Cardiac muscle cell (in vitro differentiated cells and primary cell): ENCODE results near the gene CCDC154.

DNA sequence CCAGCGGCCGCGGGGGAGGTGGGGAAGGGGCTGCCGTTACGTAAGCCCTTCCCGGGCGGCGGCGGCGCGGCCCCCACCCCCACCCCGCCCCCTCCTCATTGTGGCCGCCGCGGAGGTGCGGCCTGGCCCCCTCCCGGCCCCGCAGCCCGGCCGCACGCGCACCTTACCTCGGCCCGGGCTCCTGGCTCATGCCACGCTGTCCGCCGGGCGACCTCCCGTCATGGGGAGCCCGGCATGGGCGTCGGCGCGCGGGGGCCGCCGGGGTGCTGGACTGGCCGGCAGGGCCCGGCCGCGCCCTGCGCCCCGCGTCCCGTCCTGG lies 297 bp downstream of the FBXL16 start:
- RAMPAGE, long total RNA = no peak
- RRBS = 7% methylated on average over 14 of the region's 45 CpGs

- RAMPAGE, long total RNA = no peak
- RRBS = 5% methylated on average over 6 of the region's 35 CpGs
Observed at GRCh38 chr16:706211-706870, 740 bp upstream of the FBXL16 start.

DNA sequence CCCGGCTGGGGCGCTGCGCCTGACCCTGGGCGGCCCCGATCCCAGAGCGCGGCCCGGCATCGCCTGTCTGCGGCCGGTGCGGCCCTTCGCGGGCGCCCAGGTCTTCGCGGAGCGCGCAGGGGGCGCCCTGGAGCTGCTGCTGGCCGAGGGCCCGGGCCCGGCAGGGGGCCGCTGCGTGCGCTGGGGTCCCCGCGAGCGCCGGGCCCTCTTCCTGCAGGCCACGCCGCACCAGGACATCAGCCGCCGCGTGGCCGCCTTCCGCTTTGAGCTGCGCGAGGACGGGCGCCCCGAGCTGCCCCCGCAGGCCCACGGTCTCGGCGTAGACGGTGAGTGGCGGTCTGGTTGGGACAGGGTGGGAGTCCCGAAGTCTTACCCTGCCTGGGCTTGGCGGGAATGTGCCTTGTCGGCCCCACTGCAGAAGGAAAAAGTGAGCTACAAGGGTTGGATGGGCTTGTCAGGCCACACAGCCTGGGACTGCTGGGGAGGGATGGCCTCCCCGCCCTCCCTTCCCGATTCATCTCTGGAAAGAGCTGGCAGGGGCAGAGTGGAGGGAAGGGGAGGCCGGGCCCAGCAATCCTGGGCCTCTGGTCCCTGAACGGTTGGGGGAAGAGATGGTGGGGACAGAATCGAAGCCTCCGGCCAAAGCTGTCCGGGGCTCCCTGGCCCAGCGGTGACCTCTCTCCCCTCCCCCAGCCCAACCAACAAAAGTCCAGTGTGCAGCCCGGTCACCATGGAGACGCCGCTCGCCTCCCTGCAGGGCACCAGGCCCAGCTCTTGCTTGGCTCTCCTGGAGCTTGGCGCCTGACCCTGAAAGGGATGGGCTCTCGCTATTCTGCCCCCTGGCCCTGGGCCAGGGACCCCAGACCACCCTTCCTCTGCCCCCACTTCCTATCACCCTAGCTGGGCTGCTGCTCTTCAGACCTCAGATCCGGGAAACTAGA lies 1.0 kb downstream of the METRN start:
- RAMPAGE, long total RNA = no peak
- RRBS = 3% methylated on average over 31 of the region's 66 CpGs

DNA sequence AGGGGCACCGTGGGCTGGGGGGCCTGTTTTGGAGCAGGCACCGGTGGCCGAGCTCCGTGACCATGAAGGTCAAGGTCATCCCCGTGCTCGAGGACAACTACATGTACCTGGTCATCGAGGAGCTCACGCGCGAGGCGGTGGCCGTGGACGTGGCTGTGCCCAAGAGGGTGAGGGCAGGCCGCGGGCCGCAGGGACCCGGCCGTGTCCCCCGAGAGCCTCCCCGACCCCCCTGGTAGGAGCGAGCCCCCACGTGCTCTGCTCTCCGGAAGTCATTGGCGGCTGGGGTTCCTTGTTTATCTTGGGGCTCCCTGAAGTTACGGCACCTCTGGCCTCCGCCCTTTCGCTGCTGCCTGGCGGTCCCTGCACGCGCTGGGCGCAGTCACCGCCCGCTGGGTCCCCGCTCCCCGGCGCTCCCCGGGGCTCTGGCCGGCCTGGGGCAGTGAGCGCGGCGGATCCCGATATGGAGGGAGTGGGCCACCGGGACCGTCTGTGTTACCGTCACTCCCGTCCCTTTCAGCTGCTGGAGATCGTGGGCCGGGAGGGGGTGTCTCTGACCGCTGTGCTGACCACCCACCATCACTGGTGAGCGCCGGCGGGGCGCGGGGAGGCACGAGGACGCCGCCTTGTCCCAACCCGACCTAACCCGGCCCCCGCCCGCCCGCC lies 673 bp downstream of the HAGHL start:
- RAMPAGE, long total RNA = no peak
- RRBS = 2% methylated on average over 32 of the region's 62 CpGs

DNA sequence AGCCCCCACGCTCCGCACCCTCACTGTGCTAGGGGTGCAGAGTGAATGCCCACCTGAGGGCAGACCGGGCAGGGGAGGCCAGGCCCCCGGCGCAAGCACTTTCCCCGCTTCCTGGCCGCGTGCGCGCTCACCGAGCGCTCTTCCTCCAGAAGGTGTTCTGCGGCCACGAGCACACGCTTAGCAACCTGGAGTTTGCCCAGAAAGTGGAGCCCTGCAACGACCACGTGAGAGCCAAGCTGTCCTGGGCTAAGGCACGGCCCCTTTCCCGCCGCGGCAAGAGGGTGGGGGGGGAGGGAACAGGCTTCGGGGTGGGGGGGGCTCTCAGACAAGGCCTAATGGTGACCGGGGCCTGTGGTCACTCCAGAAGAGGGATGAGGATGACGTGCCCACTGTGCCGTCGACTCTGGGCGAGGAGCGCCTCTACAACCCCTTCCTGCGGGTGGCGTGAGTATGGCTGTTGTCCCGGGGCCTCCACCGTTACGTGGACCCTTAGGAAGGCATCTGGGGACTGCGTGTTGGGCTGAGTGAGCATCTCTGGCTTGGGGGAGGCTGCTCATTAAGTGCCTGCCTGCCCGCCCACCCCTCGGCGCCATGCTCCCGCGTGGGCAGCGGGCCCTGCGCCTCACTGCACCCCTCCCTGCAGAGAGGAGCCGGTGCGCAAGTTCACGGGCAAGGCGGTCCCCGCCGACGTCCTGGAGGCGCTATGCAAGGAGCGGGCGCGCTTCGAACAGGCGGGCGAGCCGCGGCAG lies 1.9 kb downstream of the HAGHL start:
- RAMPAGE, long total RNA = no peak
- RRBS = 31% methylated on average over 4 of the region's 57 CpGs

DNA sequence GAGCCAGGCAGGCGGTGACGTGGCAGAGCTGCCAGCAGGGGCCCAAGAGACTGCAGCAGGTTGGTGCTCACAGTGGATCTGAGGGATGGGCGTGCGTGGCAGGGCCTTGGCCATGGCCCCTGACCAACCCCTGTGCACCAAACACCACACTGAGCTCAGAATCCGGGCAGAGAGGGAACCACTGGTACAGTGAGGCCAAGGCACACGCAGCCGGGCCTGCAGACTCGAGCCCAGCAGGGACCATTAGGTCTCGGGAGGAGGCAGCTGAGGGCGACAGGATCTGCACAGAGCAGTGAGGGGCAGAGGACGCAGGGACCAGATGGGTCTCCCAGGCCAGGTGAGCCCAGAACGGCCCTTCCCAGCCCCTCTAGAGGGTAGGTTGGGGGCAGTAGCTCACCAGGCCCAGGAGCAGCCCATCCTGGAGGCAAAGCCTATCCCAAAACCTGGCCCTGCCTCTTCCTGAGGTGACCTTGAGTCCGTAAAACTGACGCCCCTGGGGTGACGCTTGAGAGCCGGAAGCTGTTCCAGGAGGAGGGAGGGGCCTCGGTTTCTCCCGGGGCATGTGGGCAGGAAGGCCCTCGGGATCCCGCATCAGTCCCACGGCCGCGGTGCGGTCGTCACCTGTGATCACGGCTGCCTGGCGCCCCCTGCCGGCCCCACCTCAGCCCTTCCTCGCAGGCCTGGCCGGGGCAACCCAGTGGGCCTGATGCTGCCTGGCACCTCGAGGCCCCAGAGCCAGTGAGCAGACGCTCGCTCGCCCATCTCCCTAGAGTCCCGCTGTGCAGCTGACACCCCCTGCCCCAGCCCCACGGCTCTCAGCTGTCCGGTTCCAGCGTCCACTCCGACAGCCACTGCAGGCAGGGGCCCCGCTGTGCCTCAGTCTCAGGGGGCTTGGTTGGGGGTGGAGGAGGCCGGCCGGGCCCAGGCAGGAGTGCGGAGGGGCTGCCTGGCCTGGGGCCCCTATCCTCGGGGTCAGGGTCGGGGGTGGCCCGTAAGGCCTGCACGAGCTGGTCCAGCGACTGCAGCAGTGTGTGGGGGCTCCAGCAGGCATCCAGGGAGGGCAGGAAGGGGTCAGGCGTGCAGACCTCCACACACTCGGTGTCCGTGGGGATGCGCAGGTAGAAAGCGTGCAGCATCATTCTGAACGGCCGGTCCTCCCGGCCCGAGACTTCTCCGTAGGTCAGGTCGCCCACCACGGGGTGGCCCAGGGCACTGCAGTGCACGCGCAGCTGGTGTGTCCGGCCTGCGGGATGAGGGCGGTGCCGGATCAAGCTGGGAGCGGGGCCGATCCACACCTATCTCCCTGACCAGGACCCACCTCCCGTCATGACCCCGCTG lies 2.6 kb downstream of the RPUSD1 start:
- RAMPAGE, long total RNA = no peak
- RRBS = 52% methylated on average over 19 of the region's 70 CpGs

DNA sequence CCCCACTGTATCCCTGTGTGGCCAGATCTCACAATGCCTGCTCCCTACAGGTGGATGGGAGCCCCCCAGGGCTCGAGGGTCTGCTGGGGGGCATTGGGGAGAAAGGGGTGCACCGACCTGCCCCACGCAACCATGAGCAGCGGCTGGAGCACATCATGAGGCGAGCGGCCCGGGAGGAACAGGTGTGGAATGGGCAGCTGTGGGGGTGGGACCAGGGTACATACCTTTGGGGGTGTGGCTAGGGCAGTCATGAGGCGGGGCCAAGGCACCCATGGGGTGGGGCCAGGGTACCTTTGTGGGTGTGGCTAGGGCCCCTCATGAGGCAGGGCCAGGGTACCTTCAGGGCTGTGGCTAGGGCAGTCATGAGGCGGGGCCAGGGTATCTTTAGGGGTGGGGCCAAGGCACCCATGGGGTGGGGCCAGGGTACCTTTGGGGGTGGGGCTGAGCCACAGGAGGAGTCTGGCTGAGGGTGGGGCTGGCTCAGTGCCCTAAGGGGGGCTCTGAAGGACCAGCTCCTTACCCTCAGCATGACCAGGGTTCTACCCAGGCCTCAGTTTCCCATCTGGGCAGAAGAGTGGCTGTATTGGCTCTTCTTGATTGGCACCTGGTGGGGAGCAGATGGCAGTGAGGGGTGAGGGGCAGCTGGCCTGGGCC lies 3.5 kb downstream of the GNG13 start:
- RAMPAGE, long total RNA = no peak
- RRBS = no CpG with 5 or more reads among the region's 9 CpGs

- RAMPAGE, long total RNA = no peak
- RRBS = no CpG with 5 or more reads among the region's 22 CpGs
Observed at GRCh38 chr16:842148-842622, 41.7 kb upstream of the GNG13 start.

GRCh38 chr16:872956-873405 lies 72.4 kb upstream of the GNG13 start:
- RAMPAGE, long total RNA = no peak
- RRBS = 67% methylated on average over 7 of the region's 23 CpGs

DNA sequence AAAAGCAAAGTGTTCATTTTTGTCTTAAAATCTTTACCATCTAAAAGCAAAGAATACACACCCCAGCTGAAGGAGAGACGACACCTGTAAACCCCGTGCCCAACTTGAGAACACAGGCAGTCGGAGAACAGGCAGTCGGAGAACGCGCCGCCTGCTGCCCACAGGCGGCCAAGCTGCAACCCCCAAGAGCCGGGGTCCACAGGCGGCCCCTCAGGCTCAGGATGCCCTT lies 79.3 kb upstream of the GNG13 start:
- RAMPAGE, long total RNA = no peak
- RRBS = 77% methylated on average over 2 of the region's 10 CpGs

DNA sequence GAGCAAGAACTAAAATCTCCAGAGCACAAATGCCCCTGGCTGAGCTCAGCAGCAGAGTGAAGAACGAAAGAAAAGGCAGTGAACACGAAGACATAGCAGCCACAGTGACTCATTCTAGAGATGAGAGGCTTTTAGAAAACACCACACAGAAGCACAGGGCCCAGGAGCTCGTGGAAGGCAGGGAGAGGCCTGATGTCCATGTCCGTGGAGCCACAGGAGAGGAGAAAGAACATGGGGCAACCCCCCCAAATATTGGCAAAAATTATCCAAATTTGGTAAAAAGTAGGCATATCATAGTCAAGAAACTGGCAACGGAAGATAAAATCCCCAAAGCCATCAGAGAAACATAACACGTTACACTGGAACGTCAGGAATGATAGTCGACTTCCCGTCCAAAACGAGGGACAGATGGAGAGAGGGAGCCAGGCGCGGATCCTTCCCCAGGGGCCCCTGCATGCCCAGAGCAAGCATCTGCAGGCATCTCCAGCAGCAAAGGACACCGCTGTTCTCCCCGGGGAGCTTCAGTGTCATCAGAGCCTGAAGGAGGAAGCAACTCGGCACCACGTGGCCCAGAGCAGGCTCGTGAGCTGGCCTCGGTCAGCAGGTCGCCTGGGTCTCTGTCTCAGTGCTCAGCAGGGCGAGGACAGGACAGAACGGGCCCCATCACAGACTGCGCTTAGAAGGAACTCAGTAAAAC lies 50.2 kb downstream of the LMF1 start:
- RAMPAGE, long total RNA = no peak
- RRBS = no CpG with 5 or more reads among the region's 22 CpGs

DNA sequence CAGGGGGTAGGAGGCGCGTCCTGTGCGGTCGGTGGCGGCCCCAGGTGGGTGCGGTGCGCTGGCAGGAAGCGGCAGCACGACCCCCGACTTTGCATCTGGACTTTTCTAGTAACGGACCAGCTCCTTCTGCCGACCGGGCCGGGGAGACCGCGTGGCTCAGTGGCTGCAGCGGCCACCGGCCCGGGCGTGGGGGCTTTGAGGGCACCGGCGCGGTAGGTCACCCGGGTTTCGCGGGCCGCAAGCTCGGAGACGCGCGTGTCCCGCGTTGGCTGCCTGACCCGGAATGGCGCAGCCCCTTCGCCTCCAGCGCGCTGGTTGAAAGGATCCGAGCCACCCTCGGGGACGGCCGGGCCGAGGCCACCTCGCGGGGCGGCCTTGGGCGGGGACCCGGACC lies 1.2 kb upstream of the SOX8 start:
- RAMPAGE, long total RNA = no peak
- RRBS = 4% methylated on average over 29 of the region's 48 CpGs

- RAMPAGE, long total RNA = no peak
- RRBS = 75% methylated on average over 6 of the region's 16 CpGs
Observed at GRCh38 chr16:987913-988253, 6.3 kb downstream of the SOX8 start.

GRCh38 chr16:1160645-1160929 lies 7.7 kb downstream of the CACNA1H start:
- RAMPAGE, long total RNA = no peak
- RRBS = 63% methylated on average over 27 of the region's 29 CpGs

DNA sequence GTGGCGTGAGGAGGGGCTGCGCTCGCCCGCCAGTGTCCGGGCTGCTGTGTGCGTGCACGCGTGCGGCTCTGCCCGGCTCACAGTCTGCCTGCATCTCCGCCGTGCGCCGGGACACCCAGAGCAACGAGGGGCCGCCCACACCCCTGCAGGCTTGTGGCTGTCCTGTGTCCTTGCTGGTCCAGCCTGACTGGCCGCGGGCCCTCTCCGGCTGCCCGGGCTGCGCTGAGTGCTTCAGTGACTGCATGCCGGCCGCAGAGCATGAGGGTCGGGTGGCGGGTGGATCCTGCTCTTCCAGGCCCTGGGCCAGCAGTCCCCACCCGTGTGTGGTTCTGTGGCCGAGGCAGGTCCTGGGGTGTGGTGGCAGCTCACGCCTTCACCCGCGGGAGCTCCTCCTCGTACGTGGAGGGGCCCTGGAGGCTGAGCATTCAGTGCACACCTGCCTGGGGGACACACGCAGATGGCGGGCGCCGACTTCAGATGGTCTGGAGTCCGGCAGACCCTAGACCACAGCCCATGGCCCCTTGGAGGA lies 12.3 kb downstream of the TPSG1 start:
- RAMPAGE, long total RNA = no peak
- RRBS = 92% methylated on average over 16 of the region's 37 CpGs

DNA sequence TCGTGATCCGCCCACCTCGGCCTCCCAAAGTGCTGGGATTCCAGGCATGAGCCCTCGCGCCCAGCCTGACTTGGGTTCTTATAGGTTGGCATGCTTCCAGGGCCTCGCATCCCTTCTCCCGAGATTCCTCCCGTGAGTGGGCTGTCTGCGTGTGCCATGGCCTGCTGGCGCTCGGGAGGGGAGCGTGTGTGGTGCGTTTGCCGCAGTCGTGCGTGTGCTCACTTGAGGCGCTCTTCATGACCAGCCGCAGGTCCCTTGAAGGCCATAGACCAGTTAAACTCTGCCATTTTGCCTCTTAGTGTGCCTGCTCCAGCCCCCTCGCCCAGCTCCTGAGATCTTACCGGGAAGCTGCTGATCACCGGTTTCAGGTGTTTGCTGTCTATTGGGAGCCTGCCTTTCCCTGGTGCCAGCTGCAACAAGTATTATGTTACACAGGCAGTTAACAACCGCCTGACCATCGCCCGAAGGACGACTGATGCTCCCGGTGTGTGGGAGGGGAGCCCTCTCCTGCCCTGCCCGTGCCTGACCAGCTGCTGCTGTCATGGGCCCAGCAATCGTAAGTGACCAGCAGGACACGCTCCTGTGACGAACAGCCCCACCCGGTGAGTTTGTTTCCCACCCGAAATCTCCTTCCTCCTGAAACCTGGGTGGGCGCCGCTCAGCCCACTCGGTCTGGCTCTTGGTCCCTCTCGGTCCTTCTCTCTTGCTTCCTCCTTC lies 18.0 kb upstream of the UBE2I start:
- RAMPAGE, long total RNA = no peak
- RRBS = 39% methylated on average over 4 of the region's 36 CpGs

GRCh38 chr16:1351149-1351662 lies 472 bp downstream of the TSR3 start:
- RAMPAGE, long total RNA = no peak
- RRBS = 3% methylated on average over 14 of the region's 41 CpGs

GRCh38 chr16:1443954-1444760 lies at the start of gene CCDC154:
TSS of gene CCDC154 (minus strand) at chr16:1444556.
- RAMPAGE, long total RNA = no peak
- RRBS = 83% methylated on average over 4 of the region's 31 CpGs

DNA sequence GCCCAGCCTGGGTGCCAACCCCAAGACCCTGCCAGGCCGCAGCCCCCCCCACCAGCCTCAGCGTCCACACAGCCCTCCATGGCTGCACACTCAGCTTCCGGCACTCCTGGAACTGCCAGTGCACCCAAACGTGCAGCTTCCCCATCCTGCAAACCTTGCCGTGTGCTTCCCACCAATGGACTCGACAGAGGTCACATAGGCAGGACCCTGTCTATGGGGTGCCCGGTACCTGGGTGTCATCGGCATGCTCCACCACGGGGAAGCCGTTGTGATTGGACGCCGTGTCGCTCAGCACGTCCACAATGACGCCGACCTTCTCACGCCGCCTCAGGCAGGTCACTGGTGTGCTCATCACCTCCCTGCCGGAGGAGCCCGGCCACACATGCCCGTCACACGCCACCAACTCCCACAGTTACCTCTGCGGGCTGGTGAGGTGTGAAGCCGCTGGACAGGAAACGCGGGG lies 3.8 kb upstream of the CCDC154 start:
- RAMPAGE, long total RNA = no peak
- RRBS = 83% methylated on average over 3 of the region's 26 CpGs

- RAMPAGE, long total RNA = no peak
- RRBS = no CpG with 5 or more reads among the region's 29 CpGs
Observed at GRCh38 chr16:1453535-1454241, 9.3 kb upstream of the CCDC154 start.